H9 (cell line): ENCODE data around the genes ARHGAP11A and ZNF770.

- PRO-cap, result no peak
These were observed 175.5 kb downstream of the KLF13 start for GRCh38 chr15:31502219-31502439.

- PRO-cap, result no peak
These were observed 34.5 kb upstream of the OTUD7A start for GRCh38 chr15:31904987-31905400.

- PRO-cap, result no peak
These were observed 87.6 kb downstream of the GOLGA8K start for GRCh38 chr15:32315501-32315932.

DNA sequence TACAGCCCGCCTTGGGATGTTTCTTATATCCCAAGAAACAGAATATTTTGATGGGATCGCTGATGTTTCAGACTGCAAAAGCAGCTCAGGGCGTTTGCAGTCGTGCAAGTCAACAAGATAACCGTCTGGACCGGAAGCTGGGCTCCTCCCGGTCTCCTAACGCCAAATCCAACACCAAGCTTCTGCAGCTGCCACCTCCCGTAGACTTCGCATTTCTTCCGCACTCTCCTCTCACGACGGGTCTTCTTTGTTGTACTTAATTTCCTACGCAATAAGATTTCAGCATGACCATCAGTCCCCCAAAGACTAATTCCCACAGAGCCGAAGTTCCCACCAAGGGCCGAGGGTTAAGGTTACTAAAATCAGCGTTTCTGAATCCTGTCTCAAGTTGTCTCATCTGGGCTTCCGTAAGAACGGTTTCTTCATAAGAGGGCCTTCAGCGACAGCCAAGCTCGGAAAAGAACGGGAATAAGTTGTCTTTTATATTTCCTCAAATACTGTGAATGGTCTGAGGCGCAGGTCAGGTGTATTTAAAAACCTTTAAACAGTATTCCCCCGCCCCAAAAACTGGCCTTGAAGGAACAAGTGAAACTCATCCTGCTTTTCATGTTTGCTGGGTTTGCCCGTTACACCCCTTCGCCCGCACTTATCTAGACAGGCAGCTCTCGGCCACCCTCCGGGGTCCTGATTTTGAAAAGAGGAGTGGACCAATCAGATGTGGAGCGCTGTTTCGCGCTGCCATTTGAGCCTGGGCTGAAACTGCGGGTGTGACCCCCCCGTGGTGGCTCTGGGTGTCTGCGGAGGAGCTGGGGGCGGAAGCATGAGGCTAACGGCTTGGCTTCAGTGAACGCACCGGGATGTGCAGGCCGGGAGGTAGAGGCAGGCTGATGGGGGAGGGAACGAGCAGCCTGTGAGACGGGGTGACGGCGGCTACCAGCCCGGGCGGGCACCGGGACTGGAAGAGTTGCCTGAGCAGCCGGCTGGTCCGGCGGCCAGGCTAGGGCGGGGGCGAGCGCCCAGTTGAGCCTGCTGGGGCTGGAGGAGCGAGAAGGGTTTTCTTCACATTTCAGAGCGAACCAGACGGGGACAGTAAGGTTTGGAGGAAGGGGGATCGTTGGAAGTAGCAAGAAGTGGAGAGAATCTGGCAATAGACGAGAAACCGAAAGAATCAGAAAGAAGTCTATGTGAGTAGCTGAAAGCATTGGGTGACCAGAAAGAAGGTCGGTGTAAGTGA, at the start of gene ARHGAP11A:
Gene ARHGAP11A, plus strand, starts transcription at position 770 of the 1,234 bp plus-strand sequence.
- PRO-cap, result unidirectional peak, plus-strand start at position 142 of the sequence; bidirectional peak, plus-strand start at position 450 of the sequence, minus-strand start at position 186 of the sequence; bidirectional peak, plus-strand start at position 792 of the sequence, minus-strand start at position 652 of the sequence

- PRO-cap, result no peak
These were observed 55.7 kb downstream of the GREM1 start for GRCh38 chr15:32773423-32774002.

DNA sequence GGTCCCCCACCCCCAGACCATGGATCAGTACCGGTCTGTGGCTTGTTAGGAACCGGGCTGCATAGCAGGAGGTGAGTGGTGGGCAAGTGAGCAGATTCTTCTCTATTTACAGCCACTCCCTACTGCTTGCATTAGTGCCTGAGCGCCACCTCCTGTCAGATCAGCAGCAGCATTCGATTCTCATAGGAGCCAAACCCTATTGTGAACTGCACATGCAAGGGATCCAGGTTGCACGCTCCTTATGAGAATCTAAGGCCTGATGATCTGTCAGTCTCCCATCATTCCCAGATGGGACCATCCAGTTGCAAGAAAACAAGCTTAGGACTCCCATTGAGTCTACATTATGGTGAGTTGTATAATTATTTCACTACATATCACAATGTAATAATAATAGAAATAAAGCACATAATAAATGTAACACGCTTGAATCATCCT, 25.8 kb downstream of the CHRM5 start:
- PRO-cap, result no peak

GRCh38 chr15:34337232-34337597, 366 bp downstream of the SLC12A6 start:
- PRO-cap, result no peak

DNA sequence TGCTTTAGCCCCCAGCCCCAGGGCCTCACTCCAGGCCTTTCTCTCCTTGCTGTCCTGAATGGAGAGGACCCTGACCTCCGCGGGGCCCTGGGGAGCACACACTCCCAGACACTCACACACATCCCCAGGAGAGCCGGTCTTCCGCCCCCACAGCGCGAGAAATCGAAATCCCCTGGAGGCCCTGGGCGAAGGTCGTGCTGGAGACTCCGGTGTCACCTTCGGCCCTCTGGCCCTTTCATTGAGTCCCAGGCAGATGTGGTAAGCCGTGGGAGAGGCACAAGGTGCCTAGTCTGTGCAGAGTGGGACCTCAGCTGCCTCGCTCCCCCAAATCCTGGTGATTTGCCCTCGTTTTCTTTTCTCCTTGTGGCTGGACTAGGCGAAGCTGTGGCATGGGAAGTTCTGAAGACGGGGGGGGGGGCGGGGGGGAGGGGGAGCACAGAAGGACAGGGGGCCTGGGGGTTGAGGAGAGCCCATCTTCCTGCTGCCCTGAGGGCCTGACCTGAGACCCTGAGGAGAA, 949 bp upstream of the GOLGA8B start:
- PRO-cap, result no peak

- PRO-cap, result bidirectional peak, plus-strand start at chr15:34988358, minus-strand start at chr15:34988197; unidirectional peak, minus-strand start at chr15:34988768
These were observed at the start of gene ZNF770 for GRCh38 chr15:34988142-34988983. ZNF770 (minus strand) TSS chr15:34988287.

- PRO-cap, result no peak
These were observed 144.7 kb upstream of the DPH6 start for GRCh38 chr15:35690414-35691225.

DNA sequence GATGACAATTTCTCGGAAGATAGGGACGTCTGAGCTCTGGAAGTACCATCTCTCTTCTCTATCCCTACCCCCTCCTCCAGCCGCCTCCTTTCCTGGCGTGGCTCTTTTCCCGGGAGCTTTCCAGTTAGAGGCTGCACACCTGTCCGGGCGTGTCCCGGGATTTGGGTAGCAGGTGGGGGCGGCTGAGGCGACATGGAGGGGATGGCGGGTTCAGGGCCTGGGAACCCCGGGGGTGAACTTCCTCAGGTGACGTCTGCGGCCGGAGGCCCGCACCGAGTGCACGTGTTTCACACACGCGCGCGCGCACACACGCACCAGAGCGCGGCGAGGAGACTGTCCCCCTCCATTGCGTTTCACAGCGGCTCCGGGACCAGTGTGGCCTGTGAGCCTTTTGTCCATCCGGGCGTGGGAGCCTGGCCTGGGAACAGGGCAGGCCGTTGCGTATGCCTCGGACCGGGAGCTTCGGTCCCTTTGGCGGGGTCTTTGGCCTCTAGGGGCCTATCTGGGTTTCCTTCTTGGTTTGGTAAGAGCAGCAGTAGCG, 220.2 kb downstream of the MEIS2 start:
- PRO-cap, result no peak

- PRO-cap, result no peak
These were observed 212.0 kb downstream of the MEIS2 start for GRCh38 chr15:36887993-36889118.

DNA sequence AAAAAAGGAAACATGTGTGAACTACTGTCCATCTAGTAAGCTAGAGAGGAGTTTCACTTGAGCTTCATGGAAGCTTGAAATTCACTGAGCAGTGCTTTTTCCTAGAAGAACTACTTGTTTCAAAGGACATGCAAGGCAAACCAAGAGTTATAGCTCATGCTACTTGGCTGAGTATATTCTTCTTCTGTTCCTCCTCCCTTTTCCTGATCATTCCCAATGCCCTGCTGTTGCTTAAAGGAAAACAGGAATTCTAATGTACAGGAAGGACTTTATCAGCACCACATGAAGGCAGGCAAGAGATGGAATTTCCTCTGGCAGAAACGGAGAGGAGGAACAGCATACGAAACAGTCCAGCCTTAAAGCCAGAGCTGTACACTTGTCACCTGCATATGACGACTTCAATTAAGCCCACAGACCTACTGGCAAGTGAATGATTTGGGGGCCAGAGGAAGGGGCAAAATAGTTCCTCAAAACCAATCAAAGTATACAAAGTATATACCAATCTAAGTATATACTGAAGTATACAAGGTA, 15.7 kb downstream of the MEIS2 start:
- PRO-cap, result no peak

DNA sequence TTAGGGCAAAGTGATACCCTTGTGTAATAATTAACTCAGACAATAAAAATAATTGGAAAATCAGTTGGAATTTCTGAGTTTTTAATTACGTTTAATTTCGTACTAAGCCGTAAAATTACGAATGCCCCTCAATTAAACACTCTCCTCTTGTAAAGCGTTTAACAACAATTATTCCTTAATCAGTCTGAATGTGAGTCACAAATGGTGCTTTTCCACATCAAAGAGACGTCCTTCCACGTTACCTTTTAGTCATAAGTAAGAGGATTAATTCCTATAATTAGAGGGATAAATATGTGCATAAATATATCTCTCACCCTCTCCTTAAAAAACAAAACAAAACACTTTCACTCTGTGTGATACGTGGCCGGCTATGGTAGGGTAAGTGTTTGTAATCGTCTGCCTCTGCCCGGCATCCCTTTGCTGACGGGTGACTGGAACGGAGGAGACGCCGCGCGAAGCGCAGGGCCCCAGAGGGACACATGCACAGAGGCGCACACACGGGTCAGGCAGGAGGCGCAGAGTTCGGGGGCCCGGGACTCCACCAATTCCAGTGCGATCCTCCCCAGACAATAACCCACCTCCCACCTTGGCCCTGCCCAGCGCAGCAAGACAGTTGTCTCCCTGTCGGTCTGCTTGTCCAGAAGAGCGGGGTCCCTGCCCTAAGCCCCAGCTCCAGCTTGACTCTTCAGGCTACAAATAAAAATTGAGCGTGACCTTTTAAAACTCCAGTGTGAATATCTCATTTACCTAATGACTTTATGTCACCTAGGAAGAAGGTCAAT, 9.8 kb upstream of the MEIS2 start:
- PRO-cap, result no peak

GRCh38 chr15:38068894-38069490, 134.6 kb downstream of the TMCO5A start:
- PRO-cap, result no peak

DNA sequence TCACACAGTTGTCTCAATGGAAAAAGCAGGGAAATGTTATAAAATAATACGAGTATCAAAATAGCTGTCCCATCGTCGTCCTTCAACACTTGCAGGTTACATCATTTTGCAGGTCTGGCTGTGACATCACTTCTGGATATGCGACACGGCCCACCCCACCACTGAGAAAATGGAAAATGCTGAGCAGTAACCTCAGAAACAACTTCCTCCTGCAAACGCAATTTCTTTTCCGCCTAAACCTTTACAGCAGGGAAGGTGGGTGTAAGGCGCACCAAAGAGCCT, 137.7 kb downstream of the TMCO5A start:
- PRO-cap, result no peak

- PRO-cap, result no peak
These were observed 118.3 kb upstream of the SPRED1 start for GRCh38 chr15:38134157-38134880.

DNA sequence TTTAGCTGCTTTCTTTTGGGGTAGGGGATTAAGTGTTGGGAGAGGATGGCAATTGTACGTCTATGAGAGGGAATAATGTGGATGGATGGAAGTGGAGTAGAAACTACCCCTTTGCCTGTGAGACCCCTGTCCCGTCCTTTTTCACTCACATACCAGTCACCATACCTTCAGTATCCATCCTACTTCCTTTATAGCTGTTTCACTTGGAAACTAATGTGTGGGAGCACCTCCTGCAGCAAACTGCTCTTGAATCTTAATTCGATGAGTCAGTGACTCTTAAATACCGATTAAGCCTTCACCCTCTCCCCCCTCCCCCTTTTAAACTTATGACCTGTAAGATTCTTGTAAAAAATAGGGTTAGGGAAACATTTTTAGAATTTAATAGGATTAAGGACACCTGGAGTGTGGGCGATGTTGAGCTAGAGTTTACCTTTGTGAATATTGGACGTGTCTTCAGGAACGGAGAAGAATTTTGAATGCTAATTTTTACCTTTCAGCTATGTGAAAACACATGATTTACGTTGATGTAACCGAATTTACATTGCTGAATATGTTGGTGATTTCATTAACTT, 852 bp downstream of the SPRED1 start:
- PRO-cap, result unidirectional peak, minus-strand start at position 248 of the sequence

DNA sequence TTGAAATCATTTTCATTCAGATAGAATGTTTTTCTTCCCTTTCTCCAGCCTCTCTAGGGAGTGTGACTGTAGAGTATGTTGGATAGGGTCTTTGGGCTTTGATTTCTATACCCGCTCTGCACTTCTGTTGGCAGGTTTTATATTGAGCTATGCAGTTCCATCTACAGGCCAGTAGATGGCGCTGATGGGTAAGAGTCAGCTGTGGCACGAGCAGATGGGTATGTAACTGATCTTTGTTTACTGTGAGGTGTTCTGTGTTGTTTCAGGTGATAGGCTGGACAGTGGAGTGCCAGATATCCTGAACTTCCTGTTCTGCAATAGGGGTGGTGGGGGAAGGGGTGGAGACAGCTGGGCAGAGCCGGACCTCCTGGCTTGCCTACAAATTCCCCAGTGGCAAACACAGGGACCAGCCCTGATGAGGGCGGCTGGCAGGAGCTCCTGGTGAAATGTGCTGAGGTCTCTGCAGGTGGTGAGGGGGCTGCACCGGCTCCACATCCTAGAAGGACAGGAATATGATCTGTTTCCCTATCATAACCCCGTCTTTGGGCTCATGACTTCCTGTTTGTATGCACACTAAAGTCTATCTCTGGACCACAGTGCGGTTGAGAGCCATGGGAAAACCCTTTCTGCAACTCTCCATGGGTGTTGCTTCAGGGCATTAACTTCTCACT, 13.5 kb upstream of the FAM98B start:
- PRO-cap, result unidirectional peak, plus-strand start at position 317 of the sequence; unidirectional peak, plus-strand start at position 409 of the sequence

DNA sequence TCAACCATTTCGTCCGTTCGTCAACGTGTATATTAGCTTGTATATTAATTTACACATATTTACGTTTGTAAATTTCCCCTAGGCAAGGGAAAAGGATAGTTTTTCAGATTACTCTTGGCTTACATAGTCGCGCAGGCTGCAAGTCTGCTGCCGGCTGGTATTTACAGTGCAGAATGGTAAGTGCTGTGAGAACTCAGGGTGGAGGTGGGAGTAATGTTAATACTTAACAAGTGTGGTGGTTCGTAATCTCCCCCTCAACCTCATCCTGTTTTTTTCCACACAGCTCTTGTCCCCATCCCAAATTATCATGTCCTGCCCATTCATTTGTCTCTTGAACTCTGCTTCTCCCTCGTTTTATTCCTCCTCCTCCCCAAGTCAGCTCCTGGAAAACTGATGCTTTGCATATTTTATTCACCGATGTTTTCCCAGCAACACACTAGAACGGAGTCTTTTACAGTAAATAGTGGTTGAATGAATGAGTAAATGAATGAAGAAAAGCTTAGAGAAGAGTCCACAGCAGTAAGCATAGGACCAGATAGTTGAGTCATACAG, 875 bp downstream of the FAM98B start:
- PRO-cap, result unidirectional peak, minus-strand start at position 340 of the sequence